Choroid plexus epithelial cell (primary cell): Measurements from ENCODE around the genes TMEM30A and FILIP1.

- RRBS, result no CpG with 5 or more reads among the region's 3 CpGs
These were observed 324 bp upstream of the CGAS start for GRCh38 chr6:73452545-73452696.

- RRBS, result no CpG with 5 or more reads among the region's 3 CpGs
These were observed 4.9 kb downstream of the EEF1A1 start for GRCh38 chr6:73515865-73516458.

GRCh38 chr6:73517703-73518138 lies 3.1 kb downstream of the EEF1A1 start:
- RRBS, result no CpG with 5 or more reads among the region's 4 CpGs

DNA sequence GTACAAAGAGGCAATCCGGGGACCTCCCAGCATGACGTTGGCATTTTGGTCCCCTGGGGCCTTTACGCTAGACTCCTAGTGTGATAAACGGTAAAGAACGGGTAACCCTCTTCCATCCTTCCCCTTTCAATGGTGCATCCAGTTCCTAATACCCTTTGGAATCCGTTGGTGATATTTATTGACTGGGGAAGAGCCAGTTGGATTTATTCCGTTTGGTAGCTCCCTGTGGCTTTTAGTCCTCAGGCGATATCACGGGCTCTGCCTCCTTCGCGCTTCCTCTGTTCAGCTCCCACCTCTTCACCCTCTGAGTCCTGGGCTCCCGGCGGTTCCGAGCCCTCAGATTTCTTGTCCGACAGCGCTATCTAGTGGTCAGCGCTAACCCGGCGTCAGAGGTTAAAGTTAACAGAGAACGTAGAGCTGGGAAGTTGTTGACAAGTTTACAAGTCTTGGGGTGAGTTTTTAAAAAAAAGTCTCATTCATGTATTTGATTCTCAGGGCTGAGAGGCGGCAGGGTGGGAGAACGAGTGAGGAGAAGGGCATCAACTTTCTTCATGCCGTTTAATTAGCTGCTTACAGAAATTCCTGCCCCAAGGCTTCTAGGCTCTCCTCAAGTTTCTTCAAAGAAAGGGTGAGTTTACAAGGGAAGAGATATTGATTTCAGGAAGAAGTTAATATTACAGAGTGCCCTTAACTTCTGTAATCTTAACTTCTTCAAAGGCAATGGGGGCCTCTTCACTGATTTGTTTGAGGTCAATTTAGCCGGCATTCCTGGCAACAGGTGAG lies 3.1 kb upstream of the COL12A1 start:
- RRBS, result 1% methylated on average over 7 of the region's 24 CpGs

DNA sequence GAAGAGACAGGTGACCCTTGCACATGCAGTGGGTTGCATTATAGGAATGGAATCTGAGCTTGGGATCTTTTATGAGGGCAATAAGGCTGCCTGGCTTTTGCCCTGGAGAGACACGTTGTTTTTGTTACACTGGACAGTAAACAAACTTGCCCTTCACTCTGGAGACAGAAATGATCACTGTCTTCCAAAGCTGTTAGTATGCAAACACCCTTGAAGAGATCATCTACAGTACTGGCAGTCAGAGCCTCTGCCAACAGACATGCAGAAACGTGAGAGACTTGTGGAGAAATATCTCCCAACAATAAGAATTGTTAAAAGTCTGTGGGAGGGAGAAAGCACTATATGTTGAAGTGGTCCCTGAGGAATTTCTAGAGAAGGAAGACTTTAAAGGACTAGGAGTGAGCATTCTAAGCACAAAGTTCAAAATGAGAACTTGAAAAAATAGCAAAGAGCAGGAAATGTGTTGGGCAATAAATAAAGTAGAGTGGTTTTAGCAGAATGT lies 6.2 kb upstream of the COL12A1 start:
- RRBS, result no CpG with 5 or more reads among the region's 2 CpGs

DNA sequence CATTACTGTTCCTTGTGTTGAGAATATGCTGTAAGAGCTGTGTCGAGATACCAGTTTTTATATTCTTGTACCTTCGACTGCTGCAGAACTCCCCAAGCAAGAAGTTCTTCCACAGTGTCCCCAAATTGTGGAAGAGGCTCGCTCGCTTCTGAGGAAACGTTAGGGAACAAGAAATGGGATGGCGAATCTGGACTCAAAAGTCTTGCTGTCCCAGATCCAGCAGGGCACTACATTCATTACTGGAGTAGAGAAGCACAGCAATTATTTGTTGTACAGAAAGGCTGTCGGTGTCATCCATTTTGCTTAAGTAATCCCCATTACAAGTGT lies 625 bp upstream of the COX7A2 start:
- RRBS, result no CpG with 5 or more reads among the region's 7 CpGs

- RRBS, result no CpG with 5 or more reads among the region's 8 CpGs
These were observed 12.4 kb upstream of the COX7A2 start for GRCh38 chr6:75255787-75256553.

GRCh38 chr6:75284045-75285171 lies at the start of gene TMEM30A:
TSS of gene TMEM30A (minus strand) at chr6:75284792.
- RRBS, result 0% methylated on average over 4 of the region's 84 CpGs

GRCh38 chr6:75306227-75306577 lies 21.6 kb upstream of the TMEM30A start:
- RRBS, result no CpG with 5 or more reads among the region's 6 CpGs

DNA sequence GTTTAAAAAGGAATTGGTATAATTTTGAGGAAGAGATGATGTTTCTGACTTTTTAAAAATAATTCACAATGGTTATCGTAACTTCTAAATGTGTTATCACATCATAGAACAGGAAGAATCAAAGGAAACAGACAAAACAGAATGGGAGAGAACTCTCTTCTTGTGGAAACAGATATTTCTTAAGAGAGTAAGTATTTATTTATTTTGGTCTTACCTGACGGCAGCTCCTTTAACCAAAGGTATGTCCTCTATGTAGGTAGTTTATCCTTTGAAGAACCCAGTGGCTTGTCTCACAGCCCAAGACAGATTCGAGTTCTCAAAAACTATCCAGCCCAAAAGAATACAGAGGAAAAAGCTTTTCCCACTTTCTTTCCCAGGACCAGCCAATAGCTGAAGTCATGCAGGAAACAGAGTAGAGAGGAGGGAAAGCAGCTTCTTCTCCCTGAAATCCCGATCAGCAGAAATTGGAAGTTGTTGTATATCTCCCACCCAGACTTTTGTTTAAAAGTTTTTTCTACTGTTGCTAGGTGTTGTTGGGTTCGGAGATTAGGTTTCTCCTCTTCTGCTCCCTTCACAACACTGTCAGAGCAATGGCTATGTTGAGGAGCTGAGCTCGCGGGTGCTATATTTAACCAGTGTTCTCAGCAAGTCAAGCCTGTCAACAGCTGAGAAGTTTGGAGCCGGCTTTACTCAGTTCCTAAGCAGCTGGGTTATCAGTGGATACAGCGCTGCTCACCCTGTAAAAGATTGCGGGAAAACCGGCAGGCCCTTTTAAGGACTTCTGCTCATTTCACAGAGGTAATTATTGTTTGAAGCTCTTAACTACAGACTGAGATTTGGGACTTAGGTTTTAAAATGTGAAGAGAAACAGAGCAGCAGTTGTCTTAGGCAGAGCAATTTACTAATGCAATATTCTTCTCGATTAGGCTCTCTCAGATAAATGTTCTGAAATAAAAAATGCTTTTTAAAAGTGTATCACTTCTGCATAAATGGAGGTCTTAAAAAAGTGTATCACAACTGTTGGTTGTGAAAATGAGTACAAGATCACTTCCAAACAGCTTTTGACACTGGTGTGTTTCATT lies at the start of gene FILIP1:
Gene FILIP1, minus strand, starts transcription at position 601 of the 1,082 bp plus-strand sequence.
- RRBS, result 19% methylated on average over 4 of the region's 12 CpGs

GRCh38 chr6:75603502-75603968 lies 1.9 kb downstream of the SENP6 start:
- RRBS, result no CpG with 5 or more reads among the region's 7 CpGs

DNA sequence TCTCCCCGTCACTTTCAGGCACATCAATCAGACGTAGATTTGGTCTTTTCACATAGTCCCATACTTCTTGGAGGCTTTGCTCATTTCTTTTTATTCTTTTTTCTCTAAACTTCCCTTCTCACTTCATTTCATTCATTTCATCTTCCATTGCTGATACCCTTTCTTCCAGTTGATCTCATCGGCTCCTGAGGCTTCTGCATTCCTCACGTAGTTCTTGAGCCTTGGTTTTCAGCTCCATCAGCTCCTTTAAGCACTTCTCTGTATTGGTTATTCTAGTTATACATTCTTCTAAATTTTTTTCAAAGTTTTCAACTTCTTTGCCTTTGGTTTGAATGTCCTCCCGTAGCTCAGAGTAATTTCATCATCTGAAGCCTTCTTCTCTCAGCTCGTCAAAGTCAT lies 376.2 kb downstream of the HTR1B start:
- RRBS, result no CpG with 5 or more reads among the region's 6 CpGs

GRCh38 chr6:77464183-77465032 lies 1.1 kb upstream of the HTR1B start:
- RRBS, result no CpG with 5 or more reads among the region's 35 CpGs

DNA sequence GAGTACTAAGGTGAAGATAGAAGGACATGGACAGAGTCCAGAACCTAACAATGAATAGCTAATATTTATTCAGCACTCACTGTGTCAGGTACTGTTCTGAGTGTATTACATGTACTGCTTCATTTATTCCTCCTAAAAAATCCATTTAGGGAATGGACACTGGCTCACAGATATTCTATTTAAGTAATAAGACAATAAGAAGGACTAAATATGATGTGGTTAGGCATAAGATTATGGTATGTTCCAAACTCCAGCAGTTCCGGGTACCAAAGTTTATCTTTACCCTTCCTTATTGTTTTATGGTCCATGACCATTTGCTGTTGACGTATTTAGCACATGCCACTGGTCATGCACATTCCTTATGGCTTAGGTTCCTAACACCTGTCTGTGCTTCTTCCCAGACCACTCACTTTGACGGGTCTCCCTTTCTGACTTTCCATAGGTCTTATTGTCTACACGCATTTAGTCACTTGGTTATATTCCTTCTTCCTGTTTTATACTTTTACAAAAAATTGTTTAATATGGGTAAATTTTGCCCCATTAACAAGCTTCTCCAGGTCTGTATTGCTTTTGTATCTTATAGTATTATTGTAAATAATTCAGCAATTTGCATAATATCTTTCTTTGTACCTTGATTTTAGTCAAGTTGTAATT lies 20.5 kb downstream of the BCKDHB start:
- RRBS, result no CpG with 5 or more reads among the region's 4 CpGs

GRCh38 chr6:80314527-80314853 lies 208.0 kb downstream of the BCKDHB start:
- RRBS, result no CpG with 5 or more reads among the region's 9 CpGs

GRCh38 chr6:81264978-81265607 lies 487.4 kb downstream of the TENT5A start:
- RRBS, result no CpG with 5 or more reads among the region's 5 CpGs

DNA sequence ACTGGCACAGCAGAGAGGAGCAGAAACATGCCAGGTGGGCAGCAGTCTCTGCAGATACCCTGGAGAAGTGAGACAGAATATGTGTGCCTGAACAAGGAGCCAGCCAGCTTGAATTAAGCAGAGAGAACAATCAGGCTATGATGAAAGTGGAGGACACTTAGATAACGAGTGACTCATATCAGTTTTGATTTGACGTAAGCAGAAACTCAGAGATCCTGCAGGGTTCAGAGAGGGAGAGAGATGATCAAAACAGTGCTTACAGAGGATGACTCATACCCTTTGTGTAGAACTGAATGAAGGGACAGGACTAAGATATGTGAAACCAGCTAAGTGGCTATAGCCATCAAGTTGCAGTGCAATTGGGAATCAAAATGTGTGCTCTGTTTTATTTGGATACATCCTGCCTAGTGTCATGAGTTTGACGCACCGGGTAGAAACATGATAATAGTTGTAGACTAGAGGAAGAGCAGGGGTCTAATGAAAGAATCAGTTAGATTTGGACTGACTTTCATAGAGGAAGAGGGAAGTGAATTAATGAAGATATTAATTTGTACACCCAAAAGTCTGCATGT lies 300.6 kb downstream of the TENT5A start:
- RRBS, result no CpG with 5 or more reads among the region's 4 CpGs

DNA sequence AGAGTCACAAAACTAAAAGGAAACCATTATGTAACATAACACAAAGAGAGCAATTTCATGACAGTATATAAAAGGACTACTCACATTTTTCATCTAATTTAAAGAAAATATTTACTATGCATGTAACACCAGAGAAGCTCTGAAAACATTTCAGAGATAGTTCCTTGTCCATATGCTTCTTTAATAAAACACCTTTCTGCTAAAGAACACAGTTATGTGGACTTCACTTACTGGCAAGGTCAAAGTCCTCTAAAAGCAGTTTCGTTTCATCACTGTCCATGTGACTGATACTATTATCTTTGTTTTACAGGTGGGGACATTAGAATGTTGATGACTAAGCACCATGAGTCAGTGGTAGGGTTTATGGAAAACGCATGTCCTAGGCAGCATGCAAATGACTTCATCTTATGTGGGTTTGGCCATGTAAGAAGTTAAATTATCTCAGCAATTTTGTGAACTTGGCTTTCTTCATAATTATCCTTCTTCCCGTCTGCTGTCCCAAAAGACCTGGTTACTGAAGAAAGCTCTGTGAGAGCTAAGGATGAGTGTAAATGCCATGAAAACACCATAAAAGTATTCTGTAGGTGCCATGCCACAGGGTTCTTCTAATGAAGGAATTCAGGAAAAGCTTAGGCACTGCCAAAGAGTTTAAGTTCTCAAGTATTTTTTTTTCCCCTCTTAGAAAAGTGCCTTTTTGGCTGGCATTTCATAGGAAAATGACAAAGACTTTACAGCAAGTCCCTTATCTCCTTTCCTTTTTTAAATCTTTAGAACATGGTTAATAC lies 185.9 kb upstream of the TENT5A start:
- RRBS, result no CpG with 5 or more reads among the region's 3 CpGs

- RRBS, result no CpG with 5 or more reads among the region's 1 CpG
These were observed 18.0 kb downstream of the IBTK start for GRCh38 chr6:82229453-82230009.